Mesenchymal stem cell of the bone marrow (primary cell): ENCODE measurements around a stretch of chr2.

- CAGE, long polyA plus RNA, result no peak
Measured at GRCh38 chr2:10709456-10709819, 12.0 kb upstream of the ATP6V1C2 start.

GRCh38 chr2:10712134-10712545 is 9.3 kb upstream of the ATP6V1C2 start:
- CAGE, long polyA plus RNA, result no peak

DNA sequence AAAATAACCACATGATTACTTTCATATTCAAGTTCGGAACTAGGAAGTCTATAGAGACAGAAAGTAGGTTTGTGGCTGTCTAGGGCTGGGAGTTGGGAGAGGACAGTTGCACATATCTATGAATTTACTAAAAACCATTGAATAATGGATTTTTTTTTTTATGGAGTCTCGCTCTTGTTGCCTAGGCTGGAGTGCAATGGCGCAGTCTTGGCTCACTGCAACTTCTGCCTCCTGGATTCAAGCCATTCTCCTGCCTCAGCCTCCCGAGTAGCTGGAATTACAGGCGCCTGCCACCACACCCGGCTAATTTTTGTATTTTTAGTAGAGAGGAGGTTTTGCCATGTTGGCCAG is 13.6 kb upstream of the PDIA6 start:
- CAGE, long polyA plus RNA, result no peak

- CAGE, long polyA plus RNA, result no peak
Measured at GRCh38 chr2:10843986-10844749, 31.6 kb upstream of the PDIA6 start.

DNA sequence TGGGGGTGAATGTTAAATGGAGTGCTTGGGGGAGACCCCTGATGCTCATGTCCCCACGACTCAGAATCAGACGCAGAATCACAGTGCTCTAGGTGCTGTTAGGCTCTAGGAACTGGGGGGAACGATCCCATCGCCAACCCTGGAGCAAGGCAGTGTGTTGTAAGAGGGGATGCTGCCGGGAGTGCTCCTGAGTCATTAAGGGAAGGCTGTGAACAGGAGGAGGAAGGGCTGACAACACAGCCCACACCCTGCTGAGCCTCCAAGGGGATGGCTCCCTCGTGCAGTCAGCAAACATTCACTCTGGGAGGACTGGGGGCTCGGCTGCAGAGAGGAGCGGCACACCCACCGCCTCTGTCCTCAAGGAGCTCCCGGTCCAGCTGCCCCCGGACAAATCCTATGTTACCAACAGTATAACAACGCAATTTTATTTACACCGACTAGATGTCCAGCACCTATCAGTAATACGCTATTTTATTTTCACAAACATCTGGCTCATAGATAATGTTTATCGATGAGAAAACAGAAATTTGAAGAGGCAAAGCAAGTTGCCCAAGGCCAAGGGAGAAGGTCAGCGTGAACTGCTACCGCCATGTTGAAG is 33.9 kb upstream of the KCNF1 start:
- CAGE, long polyA plus RNA, result no peak

DNA sequence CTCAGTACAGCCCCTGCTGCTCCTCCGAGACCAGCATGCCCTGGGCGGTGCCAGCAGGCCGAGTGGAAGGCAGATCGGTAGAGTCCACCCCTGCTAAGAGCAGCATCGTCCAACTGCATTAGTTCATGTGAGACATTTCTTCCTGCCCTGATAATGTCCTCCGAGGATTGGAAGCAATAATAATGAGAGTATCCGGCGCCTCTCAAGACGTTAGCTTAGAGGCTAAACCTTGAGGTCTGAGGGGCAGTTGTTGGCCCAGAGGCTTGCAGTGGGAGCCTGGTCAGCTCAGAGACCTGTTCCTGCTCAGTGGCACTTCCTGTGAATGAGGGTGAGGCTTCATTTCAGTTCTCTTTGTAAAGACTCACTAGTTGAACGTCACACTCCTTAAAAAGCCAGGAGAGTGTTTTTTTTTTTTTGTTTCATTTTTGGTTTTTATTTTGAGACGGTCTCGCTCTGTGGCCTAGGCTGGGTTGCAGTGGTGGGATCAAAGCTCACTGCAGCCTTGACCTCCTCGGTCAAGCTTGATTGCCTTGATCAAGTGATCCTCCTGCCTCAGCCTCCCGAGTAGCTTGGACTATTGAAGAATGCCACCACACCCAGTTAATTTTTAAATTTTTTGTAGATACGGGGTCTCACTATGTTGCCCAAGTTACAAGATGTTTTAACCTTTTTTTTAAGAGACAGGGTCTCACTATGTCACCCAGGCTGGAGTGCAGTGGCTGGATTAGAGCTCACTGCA is 5.8 kb downstream of the SLC66A3 start:
- CAGE, long polyA plus RNA, result no peak

GRCh38 chr2:11204111-11204465 is 48.8 kb downstream of the SLC66A3 start:
- CAGE, long polyA plus RNA, result no peak

GRCh38 chr2:11207457-11208043 is 52.3 kb downstream of the SLC66A3 start:
- CAGE, long polyA plus RNA, result no peak

GRCh38 chr2:11212520-11212876 is 57.2 kb downstream of the SLC66A3 start:
- CAGE, long polyA plus RNA, result no peak

DNA sequence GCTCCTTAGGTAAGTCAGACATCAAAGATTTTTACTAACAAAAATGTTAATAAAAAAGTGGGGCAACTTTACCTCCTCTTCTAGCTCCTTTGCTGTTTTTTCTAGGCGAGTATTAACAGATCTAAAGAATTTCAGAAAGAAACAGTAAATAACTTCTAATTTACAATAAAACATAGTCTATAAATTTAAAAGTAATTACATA is 60.7 kb downstream of the SLC66A3 start:
- CAGE, long polyA plus RNA, result no peak

- CAGE, long polyA plus RNA, result no peak
Measured at GRCh38 chr2:11218658-11219255, 63.5 kb downstream of the SLC66A3 start.

DNA sequence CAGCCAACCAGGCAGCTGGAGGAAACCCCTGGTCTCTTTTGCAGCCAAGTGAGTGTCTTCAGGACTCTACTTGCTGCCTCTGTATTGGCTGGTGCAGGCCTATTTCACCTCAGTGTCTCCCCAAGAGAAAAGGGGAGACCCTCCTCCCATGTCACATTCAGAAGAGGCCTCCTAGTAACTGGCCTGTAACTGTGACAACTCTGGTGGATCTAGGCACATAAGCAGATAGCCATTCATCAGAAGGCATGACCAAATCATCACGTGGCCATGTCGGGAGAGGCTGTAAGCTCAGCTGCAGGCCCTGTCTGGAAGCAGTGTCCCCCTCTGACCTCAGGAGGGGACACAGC is 20.8 kb upstream of the ROCK2 start:
- CAGE, long polyA plus RNA, result no peak

- CAGE, long polyA plus RNA, result no peak
Measured at GRCh38 chr2:11395267-11395801, 50.9 kb upstream of the ROCK2 start.

- CAGE, long polyA plus RNA, result no peak
Measured at GRCh38 chr2:11396215-11396909, 51.9 kb upstream of the ROCK2 start.

DNA sequence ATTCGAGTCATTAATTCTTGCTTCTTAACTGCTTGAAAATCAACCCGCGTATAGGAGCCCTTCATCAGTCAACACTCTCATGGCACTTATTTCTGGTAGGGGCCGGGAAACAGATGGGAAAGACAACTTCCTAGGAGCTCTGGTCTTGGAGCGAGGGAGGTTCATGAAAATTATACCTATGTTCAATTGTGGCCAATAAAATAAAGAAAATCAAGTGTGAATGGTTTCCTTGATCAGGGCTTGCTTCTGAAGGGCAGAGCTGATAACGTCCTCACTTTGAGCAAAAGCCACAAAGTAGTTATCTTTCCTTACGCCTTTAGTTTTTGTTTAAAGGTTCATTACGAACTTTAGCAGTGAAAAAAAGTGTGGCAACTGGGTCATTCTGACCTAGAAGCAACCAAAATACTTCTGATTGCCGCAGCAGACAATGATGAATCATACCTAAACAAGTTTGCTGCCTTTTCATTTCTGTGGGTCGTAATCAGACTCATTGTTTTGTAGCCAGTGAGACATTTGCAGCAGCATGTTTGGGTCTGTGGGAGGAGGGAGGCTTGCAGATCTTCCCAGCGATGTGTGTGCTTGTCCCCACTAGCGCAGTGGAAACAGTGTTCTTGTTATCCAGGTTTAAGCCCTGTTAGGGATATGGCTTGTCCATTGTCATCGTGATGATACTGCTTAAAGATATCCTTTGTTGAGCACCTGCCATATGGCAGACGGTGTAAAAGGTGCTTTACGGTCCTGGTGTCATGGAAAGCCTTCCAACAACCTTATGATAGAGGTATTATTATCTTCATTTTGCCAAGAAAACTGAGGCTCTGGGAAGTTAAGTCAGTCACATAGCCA is 1.5 kb upstream of the GREB1 start:
- CAGE, long polyA plus RNA, result no peak

DNA sequence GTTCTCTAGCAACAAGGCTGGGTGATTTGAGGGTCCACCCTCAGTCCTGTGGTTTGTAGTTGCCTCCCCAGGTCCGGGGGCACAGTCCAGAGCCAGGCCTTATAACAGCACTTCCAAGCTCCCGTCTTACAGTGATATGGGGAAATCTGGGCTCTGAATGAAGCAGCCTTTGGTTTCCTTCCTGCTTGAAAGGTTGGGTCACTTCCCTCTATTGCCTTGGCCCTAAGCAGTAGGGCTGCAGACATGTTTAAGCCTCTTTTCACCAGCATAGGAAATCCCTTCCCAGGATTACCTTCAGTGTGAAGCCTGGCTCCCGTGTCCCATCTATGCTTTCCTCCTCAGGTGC is 21.1 kb upstream of the NTSR2 start:
- CAGE, long polyA plus RNA, result no peak

- CAGE, long polyA plus RNA, result no peak
Measured at GRCh38 chr2:11757150-11757715, 10.8 kb downstream of the LPIN1 start.

DNA sequence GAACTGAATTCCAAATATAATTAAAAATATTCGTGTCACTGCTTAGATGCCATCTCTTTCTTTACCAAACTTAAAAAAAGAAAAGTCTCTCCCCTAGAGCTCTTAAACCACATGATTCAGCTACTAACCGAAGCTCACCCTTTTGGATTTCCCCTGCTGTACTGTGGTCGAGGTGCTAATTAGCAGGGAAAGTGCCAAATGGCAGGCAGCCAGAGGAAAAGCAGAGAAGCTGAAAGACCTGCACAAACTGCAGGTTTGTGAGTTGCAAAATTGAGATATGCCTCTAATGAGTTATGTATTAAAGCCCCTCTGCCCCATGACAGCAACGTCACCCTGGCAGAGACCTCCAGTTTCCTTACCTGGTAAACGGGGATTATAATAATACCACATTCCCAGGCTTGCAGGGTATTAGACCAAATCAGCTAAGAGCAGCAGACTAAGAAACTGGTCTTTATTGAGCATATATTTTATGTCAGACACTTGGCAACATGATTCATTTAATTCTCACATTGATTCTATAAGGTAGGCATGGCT is 259.6 kb downstream of the LPIN1 start:
- CAGE, long polyA plus RNA, result no peak

DNA sequence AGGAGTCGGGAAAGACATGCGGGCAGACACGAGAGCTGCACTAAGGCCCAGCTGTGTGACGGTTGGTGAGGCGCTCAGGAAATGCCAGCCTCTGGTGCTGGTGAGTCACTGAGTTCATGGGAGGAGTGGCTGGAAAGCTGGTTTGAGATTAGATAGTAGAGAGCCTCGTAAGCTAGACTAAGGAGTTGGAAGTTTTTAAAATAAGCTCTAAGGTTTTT is 390.9 kb upstream of the TRIB2 start:
- CAGE, long polyA plus RNA, result no peak

GRCh38 chr2:12381708-12381994 is 335.1 kb upstream of the TRIB2 start:
- CAGE, long polyA plus RNA, result no peak